Measurements from ENCODE around the genes MAST1 and GADD45GIP1.

GRCh38 chr19:12777206-12777905 is 2.0 kb upstream of the HOOK2 start:
- PRO-cap, 7 experiments = peak in 6 of 7 experiments; most common plus-strand start chr19:12777757 (in 6); most common minus-strand start chr19:12777310 (in 1)
- RAMPAGE, long total RNA, 2 experiments = no peak in any of the 2 experiments

- PRO-cap, 7 experiments = no peak in any of the 7 experiments
- RAMPAGE, long total RNA, 2 experiments = no peak in any of the 2 experiments
Measured at GRCh38 chr19:12836337-12836669, 1.9 kb upstream of the RTBDN start.

DNA sequence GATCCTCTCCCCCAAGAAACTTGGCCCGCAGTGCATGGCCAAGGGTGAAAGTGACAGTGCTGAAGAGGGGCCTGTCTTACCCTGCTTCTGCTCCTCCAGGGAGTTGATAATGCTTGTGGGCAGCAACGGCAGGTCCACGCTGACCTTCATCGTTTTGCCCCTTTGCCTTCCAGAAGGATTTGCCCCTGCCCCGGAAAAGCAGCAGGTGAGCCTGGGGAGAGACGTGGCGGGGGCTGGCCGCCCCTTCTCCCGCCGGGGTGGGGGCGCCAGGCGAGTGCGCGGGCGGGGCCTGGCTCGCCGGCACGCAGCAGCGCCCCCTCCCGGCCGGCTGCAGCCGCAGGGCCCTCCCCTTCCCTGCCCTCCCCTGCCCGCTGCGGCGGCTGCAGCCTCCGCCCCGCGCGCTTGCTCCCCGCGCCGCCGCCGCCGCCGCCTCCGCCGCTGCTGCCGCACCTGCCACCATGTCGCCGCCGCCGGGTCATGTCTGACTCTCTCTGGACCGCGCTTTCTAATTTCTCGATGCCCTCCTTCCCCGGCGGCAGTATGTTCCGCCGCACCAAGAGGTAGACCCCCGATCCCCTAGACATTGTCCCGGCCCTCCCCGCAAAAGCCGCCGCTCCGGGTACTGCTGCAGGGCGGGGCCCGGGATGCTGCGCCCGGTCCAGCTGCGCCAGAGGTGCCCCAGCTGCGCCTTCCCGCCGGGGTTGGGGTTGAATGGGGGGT is at the start of gene MAST1:
TSS of gene MAST1 (plus strand) at position 420 of the 720 bp plus-strand sequence.
- PRO-cap, 7 experiments = no peak in any of the 7 experiments
- RAMPAGE, long total RNA, 2 experiments = no peak in any of the 2 experiments

- PRO-cap, 7 experiments = no peak in any of the 7 experiments
- RAMPAGE, long total RNA, 2 experiments = no peak in any of the 2 experiments
Measured at GRCh38 chr19:12953898-12955200, 2.7 kb downstream of the GADD45GIP1 start.

DNA sequence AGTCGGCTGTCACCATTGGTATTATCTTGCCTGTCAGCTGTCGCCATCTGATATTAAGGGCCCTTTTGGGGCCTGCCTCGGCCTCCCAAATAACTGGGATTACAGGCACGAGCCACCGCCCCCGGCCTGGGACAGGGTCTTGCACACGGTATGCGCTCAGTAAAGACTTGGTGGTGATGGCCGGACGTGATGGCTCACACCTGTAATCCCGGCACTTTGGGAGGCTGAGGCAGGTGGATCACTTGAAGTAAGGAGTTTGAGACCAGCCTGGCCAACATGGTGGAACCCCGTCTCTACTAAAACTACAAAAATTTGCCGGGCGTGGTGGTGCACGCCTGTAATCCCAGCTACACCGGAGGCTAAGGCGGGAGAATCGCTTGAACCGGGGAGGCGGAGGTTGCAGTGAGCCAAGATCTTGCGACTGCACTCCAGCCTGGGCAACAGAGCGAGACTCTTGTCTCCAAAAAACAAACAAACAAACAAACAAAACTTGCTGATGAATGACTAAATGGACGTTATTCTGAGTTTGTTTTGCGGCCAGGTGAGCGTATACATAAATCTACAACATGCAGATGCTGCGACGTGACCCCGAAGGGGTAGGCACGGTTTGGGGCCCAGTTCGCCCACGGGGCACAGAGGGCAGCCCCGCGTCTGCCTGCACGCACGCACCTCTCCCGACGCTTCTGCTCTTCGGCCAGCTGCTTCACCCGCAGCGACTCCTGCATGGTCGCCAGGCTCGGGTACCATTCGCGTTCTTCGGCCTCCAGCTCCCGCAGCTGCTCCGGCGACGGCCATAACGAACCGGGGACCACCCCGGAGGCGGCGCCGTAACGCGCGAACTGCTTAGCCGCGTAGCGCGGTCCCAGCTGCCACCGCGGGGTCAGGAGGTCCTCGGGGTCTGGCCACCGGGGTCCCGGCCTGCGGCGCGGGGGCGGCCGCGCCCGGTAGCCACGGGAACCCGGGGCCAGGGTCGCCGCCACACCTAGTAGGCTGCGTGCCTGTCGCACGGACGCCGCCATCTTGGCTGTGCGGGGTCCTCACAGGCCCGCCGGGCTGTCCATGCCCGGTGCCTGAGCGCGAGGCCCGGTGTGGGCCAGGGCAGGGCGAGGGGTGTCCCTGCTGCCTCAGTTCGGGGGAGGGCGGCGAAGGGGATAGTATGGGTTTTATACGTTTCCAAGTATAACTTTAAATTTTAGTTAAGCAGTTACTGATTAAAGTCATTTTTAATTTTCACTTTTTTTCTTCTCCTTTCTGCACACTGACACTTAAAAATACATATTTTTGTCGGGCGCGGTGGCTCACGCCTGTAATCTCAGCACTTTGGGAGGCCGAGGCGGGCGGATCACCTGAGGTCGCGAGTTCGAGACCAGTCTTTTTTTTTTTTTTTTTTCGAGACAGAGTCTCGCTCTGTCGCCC is at the start of gene GADD45GIP1:
TSS of gene GADD45GIP1 (minus strand) at position 1,030 of the 1,416 bp plus-strand sequence.
- PRO-cap, 7 experiments = peak in 7 of 7 experiments; most common plus-strand start position 1,127 of the sequence (in 5); most common minus-strand start position 1,028 of the sequence (in 7)
- RAMPAGE, long total RNA, 2 experiments = no peak in any of the 2 experiments

GRCh38 chr19:12995731-12996545 is 663 bp downstream of the NFIX start:
- PRO-cap, 7 experiments = peak in 7 of 7 experiments; most common plus-strand start chr19:12995968 (in 7); most common minus-strand start chr19:12995839 (in 4)
- RAMPAGE, long total RNA, 2 experiments = no peak in any of the 2 experiments

GRCh38 chr19:13022097-13022512 is 26.8 kb downstream of the NFIX start:
- PRO-cap, 7 experiments = peak in 6 of 7 experiments; most common plus-strand start chr19:13022232 (in 1); most common minus-strand start chr19:13022291 (in 4)
- RAMPAGE, long total RNA, 2 experiments = no peak in any of the 2 experiments

GRCh38 chr19:13023849-13024180 is 28.5 kb downstream of the NFIX start:
- PRO-cap, 7 experiments = peak in 6 of 7 experiments; most common plus-strand start chr19:13023994 (in 4)
- RAMPAGE, long total RNA, 2 experiments = start-site peak on the plus strand in 1 of 2 experiments, at chr19:13023964-13023989 at its widest, 18 reads per replicate

GRCh38 chr19:13037175-13037691 is 42.0 kb downstream of the NFIX start:
- PRO-cap, 7 experiments = no peak in any of the 7 experiments
- RAMPAGE, long total RNA, 2 experiments = no peak in any of the 2 experiments

DNA sequence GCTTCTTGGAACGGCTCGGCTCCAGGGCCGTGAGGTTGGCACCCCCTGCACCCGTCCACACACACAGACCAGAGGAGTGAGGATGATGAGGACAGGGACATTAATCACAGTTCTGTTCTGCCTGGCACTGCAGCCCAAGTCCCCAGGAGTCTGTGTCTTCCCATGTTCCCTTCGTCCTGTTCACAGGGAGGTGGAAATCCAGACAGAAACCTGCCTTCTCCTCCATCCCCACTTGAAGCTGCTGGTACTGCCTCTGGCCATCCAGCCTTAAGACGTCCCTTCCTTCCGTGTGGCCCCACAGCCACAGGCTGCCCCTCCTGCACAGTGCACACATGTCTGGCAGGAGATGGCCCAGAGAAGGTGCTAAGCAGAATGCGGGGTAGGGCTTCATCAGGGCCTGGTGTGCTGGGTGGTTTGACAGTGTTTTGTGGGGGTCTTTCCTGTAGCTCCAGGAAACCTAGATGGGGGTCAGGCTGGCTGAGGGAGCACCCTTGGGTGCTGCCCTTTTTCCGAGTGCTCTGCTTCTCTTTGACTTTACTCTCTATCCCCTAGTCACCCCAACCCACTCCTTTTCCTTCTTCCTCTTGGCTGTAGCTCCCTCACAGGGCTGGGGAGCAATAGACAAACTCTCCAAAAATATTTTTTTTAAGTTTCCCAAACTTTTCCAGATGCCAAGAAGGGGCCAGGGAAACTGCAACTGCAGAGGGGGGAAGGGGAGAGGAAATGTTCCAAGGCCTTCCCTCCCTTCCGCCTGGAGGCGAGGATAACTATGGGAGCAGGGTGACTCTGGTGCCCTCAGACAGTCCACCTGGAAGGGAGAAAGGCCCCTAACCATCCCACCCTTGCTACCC is 49.7 kb downstream of the LYL1 start:
- PRO-cap, 7 experiments = peak in 3 of 7 experiments; most common plus-strand start position 745 of the sequence (in 3); most common minus-strand start position 530 of the sequence (in 1)
- RAMPAGE, long total RNA, 2 experiments = no peak in any of the 2 experiments

GRCh38 chr19:13076266-13076702 is 26.4 kb downstream of the LYL1 start:
- PRO-cap, 7 experiments = no peak in any of the 7 experiments
- RAMPAGE, long total RNA, 2 experiments = no peak in any of the 2 experiments

GRCh38 chr19:13079385-13080051 is 23.1 kb downstream of the LYL1 start:
- PRO-cap, 7 experiments = peak in 4 of 7 experiments; most common plus-strand start chr19:13079904 (in 1); most common minus-strand start chr19:13079751 (in 4)
- RAMPAGE, long total RNA, 2 experiments = no peak in any of the 2 experiments

- PRO-cap, 7 experiments = no peak in any of the 7 experiments
- RAMPAGE, long total RNA, 2 experiments = no peak in any of the 2 experiments
Measured at GRCh38 chr19:13101195-13102136, 1.2 kb downstream of the LYL1 start.

DNA sequence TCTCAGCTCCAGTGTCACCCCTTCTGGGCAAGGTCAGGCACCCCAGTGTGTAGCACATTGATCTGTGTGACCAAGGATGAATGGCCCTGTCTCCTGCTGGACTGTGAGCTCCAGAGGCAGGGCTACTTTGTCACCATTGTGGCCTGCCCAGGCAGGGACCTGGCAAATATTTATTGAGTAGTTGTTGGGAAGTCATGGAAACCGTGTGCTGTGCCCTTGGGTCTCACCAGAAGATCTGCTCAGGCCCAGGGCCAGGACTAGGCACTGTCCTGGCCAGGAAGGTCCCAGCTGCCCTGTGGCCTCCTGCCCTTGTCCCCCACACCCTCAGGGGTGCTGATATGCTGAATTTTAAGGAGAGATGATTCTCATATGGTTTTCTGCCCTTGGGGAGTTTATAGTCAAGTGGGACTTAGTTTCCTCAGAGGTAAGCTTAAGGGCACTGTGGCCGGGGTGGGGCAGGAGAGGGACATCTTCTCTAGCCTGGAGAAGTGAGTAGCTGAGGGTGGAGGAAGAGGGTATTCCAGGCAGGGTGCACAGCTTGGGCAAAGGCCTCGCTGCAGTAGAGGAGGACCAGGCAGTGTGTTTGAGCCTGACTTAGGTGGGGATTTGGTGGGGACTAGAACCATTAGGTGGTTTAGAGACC is 10.7 kb downstream of the NACC1 start:
- PRO-cap, 7 experiments = no peak in any of the 7 experiments
- RAMPAGE, long total RNA, 2 experiments = no peak in any of the 2 experiments

DNA sequence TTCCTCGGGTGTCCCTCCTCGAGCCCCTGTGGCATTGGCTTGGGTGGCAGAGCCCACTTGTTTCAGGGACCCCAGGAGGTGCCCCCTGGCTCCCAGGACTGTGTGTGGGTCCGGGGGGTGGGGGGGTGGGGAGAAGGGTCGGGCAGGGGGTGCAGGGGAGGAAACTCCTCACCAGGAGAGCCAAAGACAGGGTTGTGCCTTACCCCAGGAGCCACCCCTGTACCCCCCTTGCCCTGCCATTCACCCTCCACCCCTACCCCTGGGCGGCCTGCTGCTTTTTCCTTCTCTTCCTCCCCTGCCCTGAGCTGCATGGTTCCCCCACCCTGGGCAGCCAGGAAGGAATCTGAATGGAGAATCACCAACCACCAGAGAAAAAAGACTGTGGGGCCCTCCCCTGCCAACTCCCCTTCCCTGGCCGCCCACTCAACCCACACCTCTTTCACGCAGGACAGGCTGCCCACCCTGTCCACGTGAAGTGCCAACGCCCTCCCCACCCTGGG is 9.6 kb downstream of the STX10 start:
- PRO-cap, 7 experiments = no peak in any of the 7 experiments
- RAMPAGE, long total RNA, 2 experiments = no peak in any of the 2 experiments

- PRO-cap, 7 experiments = no peak in any of the 7 experiments
- RAMPAGE, long total RNA, 2 experiments = no peak in any of the 2 experiments
Measured at GRCh38 chr19:13149322-13149634, 897 bp downstream of the STX10 start.

GRCh38 chr19:13152986-13153154 is 2.7 kb downstream of the IER2 start:
- PRO-cap, 7 experiments = peak in 7 of 7 experiments; most common plus-strand start chr19:13153055 (in 7)
- RAMPAGE, long total RNA, 2 experiments = start-site peak on the plus strand in 2 of 2 experiments, at chr19:13153050-13153055 at its widest, 692 to 1,243 reads per replicate

DNA sequence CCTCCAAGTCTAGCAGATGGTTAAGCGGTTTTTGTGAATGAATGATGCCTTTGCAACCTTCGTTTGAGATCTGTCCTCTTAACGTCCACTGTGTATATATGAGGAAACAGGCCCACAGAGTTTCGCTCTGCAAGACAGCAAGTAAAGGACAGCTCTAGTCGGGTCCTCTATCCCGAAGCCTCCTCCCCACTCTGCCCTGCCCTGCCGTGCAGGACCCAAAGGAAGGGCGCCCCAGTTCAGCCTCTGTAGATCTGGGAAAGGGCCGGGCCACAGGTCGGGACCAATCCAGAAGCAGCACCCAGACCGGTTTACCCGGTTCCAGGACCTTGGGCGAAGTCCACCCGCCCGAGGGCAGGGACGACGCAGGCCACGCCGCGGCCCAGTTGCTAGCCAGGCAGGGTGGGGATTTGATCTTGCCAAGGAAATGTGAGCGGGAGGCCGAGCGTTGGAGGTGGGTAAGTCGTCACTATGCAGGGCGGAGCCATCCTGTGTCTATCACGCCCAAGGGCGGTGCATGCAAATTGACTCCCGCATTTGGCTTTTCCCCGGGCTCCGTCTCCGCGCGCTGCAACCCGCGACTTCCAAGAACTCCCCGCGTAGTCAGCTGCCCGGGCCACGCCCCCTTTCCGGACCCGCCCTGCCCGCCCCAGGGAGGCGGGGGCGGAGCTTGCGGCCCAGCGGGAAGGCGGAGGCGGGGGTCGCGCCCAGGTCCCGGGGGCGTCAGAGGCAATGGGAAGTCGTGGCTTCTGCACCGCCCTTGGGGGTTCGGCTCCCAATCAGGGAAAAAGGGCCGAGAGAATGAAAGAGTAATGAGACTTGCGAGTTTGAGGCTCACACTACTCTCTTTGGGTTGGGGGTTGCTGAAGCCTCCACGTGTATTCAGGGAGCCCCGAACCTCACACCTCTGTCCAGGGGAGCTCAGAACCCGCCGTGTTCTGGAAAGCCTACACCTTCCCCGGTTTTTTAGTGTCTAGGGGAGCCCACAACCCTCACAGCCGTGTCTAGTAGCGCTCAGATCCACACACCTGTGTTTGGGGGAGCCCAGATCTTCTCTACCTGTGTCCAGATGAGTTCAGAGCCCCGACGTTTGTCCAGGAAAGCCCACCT is 12.7 kb downstream of the IER2 start:
- PRO-cap, 7 experiments = peak in 7 of 7 experiments; most common plus-strand start position 707 of the sequence (in 6); most common minus-strand start position 193 of the sequence (in 2)
- RAMPAGE, long total RNA, 2 experiments = start-site peak on the plus strand in 1 of 2 experiments, centred at position 690 of the sequence, 16 reads per replicate

- PRO-cap, 7 experiments = peak in 1 of 7 experiments; most common minus-strand start chr19:13360034 (in 1)
- RAMPAGE, long total RNA, 2 experiments = no peak in any of the 2 experiments
Measured at GRCh38 chr19:13359798-13360236, 146.5 kb downstream of the CACNA1A start.

DNA sequence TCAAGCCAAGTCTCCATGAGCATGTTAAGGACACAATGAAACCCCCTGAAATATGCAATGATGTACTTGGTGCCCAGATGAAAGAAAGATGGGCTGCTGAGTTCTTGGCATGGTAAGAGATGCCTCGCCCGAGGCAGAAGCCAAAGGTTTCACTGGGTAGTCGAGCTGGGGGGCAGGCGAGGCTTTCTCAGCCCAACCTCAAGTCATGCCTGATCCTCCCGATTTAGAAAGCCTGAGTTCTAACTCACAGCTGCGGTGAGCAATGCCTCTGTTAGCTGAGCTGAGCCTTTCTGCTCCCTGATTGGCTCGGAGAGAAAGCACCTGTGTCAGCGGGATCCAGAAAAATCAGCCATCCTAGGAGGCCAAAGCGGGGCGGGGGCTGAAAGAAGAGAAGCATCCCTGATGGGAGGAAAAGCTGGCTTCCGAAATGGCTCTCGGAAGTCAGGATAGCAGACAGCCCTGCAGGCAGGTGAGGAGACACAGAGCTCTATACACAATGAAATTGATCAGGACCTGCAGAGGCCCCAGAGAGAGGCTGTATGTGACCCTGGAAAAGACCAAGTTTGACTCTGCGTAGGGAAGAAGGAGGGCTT is 44.7 kb downstream of the CACNA1A start:
- PRO-cap, 7 experiments = no peak in any of the 7 experiments
- RAMPAGE, long total RNA, 2 experiments = no peak in any of the 2 experiments